Keratinocyte (primary cell): ENCODE measurements around a stretch of chr4.

GRCh38 chr4:123504864-123505421 is 108.3 kb downstream of the SPRY1 start:
CAGE:
- cytosol, long polyA minus RNA, result no peak
- cytosol, long polyA plus RNA, result no peak
- long polyA plus RNA, result no peak
- nucleus, long polyA minus RNA, result no peak
- nucleus, long polyA plus RNA, result no peak

CAGE:
- cytosol, long polyA minus RNA, result no peak
- cytosol, long polyA plus RNA, result no peak
- long polyA plus RNA, result no peak
- nucleus, long polyA minus RNA, result no peak
- nucleus, long polyA plus RNA, result no peak
Observed at GRCh38 chr4:123506309-123506730, 109.7 kb downstream of the SPRY1 start.

DNA sequence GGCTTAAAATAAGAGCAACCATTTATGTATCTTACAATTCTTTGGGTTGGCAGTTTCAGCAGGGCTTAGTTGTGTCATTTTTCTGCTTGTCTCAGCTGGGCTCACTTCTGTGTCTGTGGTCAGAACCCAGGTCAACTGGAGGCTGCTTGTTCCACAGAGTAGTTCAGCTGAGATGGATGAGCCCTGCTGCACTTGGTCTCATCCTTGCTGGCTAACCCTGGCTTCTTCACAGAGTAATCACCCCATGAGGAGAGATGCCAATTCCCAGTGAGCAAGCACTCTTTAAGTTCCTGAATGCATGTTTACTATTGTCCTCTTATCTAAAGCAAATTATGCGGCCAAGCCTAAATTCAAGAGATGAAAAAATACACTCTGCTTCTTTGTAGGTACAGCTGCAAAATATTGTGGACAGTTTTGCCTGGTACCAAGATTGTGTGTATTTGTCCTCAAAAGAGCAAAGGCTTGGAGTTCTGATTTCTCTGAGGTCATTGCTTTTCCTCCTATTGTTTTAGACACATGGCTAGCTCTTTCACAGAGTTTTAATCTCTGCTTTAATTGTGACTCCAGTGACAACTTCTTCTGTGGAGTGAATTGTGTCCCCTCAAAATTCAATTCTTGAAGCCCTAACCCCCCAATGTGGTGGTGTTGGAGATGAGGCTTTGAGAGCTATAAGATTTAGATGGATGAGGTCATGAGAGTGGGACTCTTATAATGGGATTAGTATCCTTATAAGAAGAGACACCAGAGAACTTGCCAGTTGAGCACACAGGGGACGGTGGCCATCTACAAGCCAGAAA is 236.6 kb upstream of the ANKRD50 start:
CAGE:
- cytosol, long polyA minus RNA, result no peak
- cytosol, long polyA plus RNA, result no peak
- long polyA plus RNA, result no peak
- nucleus, long polyA minus RNA, result no peak
- nucleus, long polyA plus RNA, result no peak

GRCh38 chr4:125229112-125229311 is 85.7 kb upstream of the FAT4 start:
CAGE:
- cytosol, long polyA minus RNA, result no peak
- cytosol, long polyA plus RNA, result no peak
- long polyA plus RNA, result no peak
- nucleus, long polyA minus RNA, result no peak
- nucleus, long polyA plus RNA, result no peak

CAGE:
- cytosol, long polyA minus RNA, result no peak
- cytosol, long polyA plus RNA, result no peak
- long polyA plus RNA, result no peak
- nucleus, long polyA minus RNA, result no peak
- nucleus, long polyA plus RNA, result no peak
Observed at GRCh38 chr4:125334810-125335170, 20.0 kb downstream of the FAT4 start.

DNA sequence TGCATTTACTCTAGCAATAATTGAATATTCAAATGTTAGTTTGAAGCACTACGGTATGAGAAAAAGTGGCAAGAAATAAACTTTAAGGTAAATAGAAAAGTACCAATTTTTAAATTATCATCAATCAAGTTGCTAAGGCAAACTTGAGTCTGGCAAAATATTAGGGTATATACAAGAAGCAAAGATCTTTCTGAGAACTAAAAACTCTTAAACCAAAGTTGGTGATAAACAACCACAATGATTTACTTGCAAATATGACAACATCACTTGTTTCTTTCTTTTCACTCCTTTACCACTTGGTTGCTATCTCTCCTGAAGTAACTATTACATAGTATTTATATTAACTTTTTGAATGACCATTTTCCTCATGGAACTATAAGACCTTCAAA is 731.5 kb upstream of the INTU start:
CAGE:
- cytosol, long polyA minus RNA, result no peak
- cytosol, long polyA plus RNA, result no peak
- long polyA plus RNA, result no peak
- nucleus, long polyA minus RNA, result no peak
- nucleus, long polyA plus RNA, result no peak

CAGE:
- cytosol, long polyA minus RNA, result no peak
- cytosol, long polyA plus RNA, result no peak
- long polyA plus RNA, result no peak
- nucleus, long polyA minus RNA, result no peak
- nucleus, long polyA plus RNA, result no peak
Observed at GRCh38 chr4:126954468-126955498, 678.0 kb upstream of the INTU start.

GRCh38 chr4:127708813-127709457 is 21.3 kb upstream of the SLC25A31 start:
CAGE:
- cytosol, long polyA minus RNA, result no peak
- cytosol, long polyA plus RNA, result no peak
- long polyA plus RNA, result no peak
- nucleus, long polyA minus RNA, result no peak
- nucleus, long polyA plus RNA, result no peak

CAGE:
- cytosol, long polyA minus RNA, result no peak
- cytosol, long polyA plus RNA, result no peak
- long polyA plus RNA, result no peak
- nucleus, long polyA minus RNA, result no peak
- nucleus, long polyA plus RNA, result no peak
Observed at GRCh38 chr4:128061619-128062923, 959 bp downstream of the LARP1B start.

DNA sequence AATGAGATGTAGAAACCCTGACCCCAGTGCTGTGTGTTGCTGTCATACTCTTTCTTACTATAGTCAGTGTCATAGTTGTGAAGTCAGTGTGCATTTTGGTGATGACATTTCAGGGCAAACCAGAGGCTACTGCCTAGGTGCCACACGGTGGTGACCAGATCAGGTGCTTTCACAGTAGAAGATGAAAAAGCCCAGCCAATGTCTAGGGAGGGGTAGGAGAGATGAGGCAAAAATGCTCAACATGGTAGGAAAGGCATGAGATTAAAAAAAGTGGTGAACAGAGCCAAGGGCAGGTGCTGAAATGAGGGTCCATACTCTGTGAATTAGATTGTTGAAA is 185.2 kb upstream of the PGRMC2 start:
CAGE:
- cytosol, long polyA minus RNA, result no peak
- cytosol, long polyA plus RNA, result no peak
- long polyA plus RNA, result no peak
- nucleus, long polyA minus RNA, result no peak
- nucleus, long polyA plus RNA, result no peak

CAGE:
- cytosol, long polyA minus RNA, result no peak
- cytosol, long polyA plus RNA, result no peak
- long polyA plus RNA, result no peak
- nucleus, long polyA minus RNA, result no peak
- nucleus, long polyA plus RNA, result no peak
Observed at GRCh38 chr4:128600393-128600972, 209.0 kb upstream of the JADE1 start.

DNA sequence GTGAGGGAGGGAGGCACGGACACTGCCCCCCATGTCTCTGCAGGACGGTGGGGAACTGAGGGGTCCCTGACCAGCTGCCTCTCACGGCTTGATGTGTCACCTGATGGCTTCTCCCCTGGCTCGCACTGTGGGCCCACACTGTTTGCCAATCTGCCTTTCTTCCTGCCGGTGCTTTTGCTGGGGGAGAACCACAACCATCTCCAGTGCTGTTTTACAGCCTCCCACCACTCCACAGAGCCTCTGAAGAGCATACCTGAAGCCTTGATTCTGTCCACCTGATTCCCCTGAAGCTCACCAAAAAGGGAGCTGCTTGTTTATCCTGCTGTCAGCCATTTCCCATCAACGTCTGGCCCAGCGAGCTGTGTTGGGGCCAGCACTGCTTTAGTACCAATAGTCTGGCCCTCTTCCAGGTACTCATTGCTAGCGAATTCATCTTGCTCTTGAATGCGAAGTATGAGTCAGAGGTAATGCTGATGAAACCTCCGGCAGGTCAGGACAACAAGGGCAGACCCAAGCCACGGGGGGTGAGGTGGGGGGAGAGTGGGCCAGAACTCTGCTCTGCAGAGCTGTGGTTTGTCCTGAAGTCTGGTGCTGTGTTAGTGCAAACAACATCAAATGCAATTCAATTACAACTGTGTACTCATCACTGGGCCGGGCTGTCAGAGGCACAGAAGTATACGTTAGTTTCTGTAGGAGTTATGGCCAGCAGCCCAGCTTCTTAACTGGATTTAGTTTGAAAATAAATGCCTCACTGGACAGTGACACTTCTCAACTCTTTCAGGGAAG is 208.2 kb upstream of the JADE1 start:
CAGE:
- cytosol, long polyA minus RNA, result no peak
- cytosol, long polyA plus RNA, result no peak
- long polyA plus RNA, result no peak
- nucleus, long polyA minus RNA, result no peak
- nucleus, long polyA plus RNA, result no peak

GRCh38 chr4:128812578-128812906 is 3.0 kb downstream of the JADE1 start:
CAGE:
- cytosol, long polyA minus RNA, result no peak
- cytosol, long polyA plus RNA, result no peak
- long polyA plus RNA, result no peak
- nucleus, long polyA minus RNA, result no peak
- nucleus, long polyA plus RNA, result no peak

GRCh38 chr4:128872485-128873273 is 63.2 kb downstream of the JADE1 start:
CAGE:
- cytosol, long polyA minus RNA, result no peak
- cytosol, long polyA plus RNA, result no peak
- long polyA plus RNA, result no peak
- nucleus, long polyA minus RNA, result no peak
- nucleus, long polyA plus RNA, result no peak

GRCh38 chr4:133147732-133148286 is 1.3 kb upstream of the PCDH10 start:
CAGE:
- cytosol, long polyA minus RNA, result no peak
- cytosol, long polyA plus RNA, result no peak
- long polyA plus RNA, result no peak
- nucleus, long polyA minus RNA, result no peak
- nucleus, long polyA plus RNA, result no peak

DNA sequence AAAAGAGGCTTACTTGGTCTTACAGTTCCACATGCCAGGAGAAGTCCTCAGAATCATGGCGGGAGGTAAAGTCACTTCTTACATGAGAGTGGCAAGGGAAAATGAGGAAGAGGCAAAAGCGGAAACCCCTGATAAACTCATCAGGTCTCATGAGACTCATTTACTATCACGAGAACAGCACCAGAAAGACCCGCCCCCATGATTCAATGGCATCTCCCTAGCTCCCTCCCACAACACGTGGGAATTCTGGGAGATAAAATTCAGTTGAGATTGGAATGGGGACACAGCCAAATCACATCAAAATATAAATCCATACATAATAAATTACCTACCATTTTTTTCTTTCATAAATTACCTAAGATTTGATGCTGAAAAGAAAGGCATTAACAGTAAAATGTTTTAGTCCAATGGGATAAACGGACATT is 611.0 kb downstream of the PCDH18 start:
CAGE:
- cytosol, long polyA minus RNA, result no peak
- cytosol, long polyA plus RNA, result no peak
- long polyA plus RNA, result no peak
- nucleus, long polyA minus RNA, result no peak
- nucleus, long polyA plus RNA, result no peak

DNA sequence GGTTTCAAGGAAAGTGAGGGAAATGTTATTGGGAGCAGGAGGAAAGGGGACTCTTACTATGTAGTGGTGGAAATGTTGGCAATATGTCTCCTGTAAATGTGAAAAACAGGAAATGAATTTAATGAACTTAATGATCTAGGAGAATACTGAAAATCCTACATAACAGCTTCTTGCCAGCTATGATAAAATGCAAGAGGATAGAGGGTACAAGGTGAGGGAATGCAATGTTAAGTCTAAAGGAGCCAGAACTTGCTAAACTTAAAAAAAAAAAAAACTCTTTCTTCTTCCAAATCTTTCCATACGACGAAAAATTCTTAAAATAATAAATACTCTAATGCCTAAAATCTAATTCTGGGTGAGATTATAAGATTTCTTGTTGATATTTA is 278.9 kb upstream of the PCDH18 start:
CAGE:
- cytosol, long polyA minus RNA, result no peak
- cytosol, long polyA plus RNA, result no peak
- long polyA plus RNA, result no peak
- nucleus, long polyA minus RNA, result no peak
- nucleus, long polyA plus RNA, result no peak

DNA sequence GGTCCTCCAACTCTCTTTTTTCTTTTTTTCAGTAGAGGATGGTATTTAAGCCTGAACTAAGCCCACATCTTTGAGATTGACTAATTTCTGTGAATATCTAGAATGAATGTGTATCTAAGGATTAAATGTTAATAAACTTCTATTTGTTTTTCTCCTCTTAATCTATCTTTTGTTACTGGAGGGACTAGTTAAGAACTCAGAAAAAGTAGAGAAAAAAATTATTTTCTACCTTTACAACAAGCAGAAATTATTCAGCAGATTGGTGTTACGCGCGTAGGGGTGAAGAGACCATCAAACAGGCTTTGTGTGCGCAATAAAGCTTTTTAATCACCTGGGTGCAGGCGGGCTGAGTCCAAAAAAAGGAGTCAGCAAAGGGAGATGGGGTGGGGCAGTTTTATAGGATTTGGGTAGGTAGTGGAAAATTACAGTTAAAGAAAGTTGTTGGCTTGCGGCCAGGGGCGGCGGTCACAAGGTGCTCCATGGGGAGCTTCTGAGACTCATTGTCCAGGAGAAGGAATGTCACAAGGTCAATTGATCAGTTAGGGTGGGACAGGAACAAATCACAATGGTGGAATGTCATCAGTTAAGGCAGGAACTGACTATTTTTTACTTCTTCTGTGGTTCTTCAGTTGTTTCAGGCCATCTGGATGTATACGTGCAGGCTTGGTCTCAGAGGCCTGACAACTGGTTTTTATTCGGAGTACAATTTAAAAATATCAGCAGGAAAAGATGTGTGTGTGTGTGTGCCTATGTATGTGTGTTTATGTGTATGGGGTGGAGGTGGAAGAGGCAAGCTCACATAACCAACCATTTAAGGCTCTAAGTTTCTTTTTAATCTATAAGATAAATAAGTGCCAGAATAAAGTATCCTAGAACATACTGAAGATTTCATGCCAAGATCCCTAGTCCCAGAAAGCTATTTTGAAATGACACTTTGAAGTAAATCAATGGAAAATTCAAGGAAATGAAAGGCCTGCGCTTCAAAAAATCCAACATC is 129.2 kb downstream of the SLC7A11 start:
CAGE:
- cytosol, long polyA minus RNA, result no peak
- cytosol, long polyA plus RNA, result no peak
- long polyA plus RNA, result no peak
- nucleus, long polyA minus RNA, result no peak
- nucleus, long polyA plus RNA, result no peak

DNA sequence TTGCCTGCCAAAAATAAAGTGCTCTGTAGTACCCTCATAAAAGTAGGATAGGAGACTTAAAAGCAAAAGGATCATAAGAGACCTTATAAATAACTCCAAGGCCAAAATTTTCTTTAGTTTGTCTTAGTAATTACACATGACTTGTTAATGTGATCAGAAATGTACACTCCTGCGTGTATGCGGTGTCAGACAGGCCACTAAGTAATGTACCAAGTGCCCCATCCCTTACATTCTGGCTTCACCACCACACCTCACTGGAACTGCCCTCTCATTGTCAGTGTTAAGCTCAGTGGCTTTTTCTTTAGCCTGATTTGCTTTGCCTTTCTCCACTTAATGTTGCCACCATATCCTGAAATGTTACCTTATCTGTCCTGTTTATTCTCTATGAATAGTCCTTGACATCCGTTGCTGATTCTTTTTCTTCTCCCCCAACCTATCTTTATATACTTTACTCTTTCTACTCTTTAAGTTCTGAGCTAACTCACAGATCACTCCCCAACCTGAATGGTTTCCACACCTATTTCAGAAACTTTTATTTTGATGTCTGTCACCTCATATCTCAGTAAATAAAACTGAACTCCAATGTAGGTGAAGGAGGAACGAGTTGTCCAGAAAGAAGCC is 38.9 kb downstream of the NOCT start:
CAGE:
- cytosol, long polyA minus RNA, result no peak
- cytosol, long polyA plus RNA, result no peak
- long polyA plus RNA, result no peak
- nucleus, long polyA minus RNA, result no peak
- nucleus, long polyA plus RNA, result no peak

DNA sequence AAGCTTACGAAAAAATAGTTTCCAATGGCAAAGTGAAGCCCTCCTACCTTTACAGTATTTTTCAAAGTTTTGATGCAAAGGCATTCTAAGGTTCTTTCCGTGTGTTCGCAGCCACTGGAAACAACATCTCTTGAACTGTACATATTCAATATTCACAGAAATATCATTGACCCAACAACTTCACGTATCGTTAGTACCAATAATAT is 66.4 kb downstream of the NOCT start:
CAGE:
- cytosol, long polyA minus RNA, result no peak
- cytosol, long polyA plus RNA, result no peak
- long polyA plus RNA, result no peak
- nucleus, long polyA minus RNA, result no peak
- nucleus, long polyA plus RNA, result no peak